SJCRH30 (cell line): ENCODE measurements around a stretch of chr17.

- RAMPAGE, long total RNA = no peak
Observed at GRCh38 chr17:7868139-7868438, 10.3 kb downstream of the CYB5D1 start.

- RAMPAGE, long total RNA = no peak
Observed at GRCh38 chr17:7887084-7887992, 1.3 kb upstream of the CHD3 start.

DNA sequence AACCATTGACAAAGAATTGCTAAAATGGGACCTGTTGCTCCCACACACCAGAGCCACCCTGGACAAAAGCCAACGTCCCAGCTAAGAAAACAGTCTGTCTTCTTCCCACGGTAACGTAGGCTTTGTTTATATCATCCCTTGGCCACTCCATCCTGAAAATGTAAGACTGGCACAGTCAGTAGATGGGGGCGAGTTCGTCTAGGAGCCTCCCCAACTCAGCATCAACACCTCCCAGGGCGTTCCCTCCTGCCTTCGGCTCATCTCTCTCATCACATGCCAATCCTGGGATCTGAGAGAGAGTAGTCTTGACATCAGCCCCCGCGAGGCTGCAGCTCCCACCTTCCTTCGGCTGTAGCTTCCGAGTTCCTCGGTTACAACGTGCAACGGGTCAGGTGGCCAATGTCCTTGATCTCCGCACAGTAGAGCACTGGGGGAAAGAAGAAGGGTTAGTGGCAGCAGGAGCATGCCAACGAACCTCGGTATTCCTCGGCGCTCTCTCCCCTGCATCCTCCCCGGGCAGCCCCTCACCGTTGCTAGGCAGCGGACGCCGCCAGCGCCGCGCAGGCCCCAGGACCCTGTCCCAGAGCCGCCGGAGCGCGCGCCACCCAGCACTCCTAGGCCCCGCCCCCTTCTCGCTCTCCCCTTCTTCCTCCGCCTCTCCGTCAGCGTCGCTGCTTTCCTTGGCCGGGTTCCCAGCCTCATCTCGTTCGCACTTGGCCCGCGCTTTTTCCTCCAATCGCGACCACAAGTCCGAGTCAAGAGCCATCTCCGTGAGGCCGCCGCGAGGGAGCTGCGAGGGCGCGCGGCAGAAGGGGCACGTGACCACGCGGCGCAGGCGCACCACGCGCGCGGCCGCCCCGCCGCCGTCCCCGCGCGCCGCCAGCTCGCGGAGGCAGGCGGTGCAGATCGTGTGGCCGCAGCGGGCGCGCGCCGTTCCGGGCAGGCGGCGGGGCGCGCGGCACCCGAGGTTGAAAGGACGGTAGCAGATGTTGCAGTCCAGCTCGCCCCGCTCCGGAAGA is 629 bp downstream of the RNF227 start:
- RAMPAGE, long total RNA = no peak

GRCh38 chr17:7997074-7997618 is 5.3 kb upstream of the GUCY2D start:
- RAMPAGE, long total RNA = no peak

GRCh38 chr17:8016999-8017266 is 14.5 kb downstream of the GUCY2D start:
- RAMPAGE, long total RNA = no peak

GRCh38 chr17:8039241-8039889 is 506 bp downstream of the ALOX15B start:
- RAMPAGE, long total RNA = no peak

GRCh38 chr17:8062321-8063137 is 23.7 kb downstream of the ALOX15B start:
- RAMPAGE, long total RNA = no peak

DNA sequence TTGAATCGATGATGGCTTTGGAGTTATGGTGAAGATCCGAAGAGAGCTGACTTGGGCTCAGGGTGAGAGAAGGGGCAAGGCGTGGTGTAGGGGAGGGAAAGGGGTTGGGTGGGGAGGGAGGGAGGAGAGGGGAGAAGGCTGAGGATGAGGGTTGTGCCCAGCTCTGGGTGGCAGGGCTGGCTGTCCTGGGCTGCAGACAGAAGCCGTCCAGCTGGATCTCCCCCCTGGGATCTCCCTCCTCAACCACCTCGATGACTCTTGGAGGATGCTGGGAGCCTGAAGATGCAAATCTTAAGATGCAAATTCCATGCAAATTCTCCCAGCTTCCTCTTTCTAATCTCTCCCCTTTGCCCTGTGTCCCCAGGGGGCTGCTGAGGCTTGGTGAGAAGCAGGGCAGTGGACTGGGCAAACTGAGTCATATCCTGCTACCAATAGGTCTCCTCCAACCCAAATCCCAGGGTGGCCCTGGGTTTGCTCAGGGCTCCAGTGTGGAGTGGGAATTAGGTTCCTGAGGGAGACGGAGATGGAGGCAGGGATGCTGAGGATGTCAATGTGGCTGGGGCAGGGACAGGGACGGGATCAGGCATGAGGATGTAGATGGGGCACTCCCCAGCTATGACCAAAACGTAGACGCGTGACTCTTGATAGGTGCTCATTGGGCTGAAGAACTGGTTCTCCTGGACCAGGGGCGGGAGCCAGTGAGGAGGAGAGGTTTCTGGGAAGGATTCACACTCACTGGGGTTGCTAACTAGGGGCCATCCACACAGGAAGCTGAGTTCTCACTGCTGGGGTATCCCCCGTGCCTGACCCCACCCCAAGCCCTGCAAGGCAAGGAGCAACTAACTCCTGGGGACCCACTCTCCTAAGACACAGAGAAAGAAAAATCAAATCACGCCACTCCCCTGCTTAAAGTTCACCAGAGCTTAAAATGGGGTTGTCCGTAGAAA is 3.6 kb upstream of the ALOX12B start:
- RAMPAGE, long total RNA = no peak

GRCh38 chr17:8105945-8106603 is 12.2 kb downstream of the ALOXE3 start:
- RAMPAGE, long total RNA = no peak

- RAMPAGE, long total RNA = no peak
Observed at GRCh38 chr17:8119483-8120059, 1.3 kb upstream of the ALOXE3 start.

DNA sequence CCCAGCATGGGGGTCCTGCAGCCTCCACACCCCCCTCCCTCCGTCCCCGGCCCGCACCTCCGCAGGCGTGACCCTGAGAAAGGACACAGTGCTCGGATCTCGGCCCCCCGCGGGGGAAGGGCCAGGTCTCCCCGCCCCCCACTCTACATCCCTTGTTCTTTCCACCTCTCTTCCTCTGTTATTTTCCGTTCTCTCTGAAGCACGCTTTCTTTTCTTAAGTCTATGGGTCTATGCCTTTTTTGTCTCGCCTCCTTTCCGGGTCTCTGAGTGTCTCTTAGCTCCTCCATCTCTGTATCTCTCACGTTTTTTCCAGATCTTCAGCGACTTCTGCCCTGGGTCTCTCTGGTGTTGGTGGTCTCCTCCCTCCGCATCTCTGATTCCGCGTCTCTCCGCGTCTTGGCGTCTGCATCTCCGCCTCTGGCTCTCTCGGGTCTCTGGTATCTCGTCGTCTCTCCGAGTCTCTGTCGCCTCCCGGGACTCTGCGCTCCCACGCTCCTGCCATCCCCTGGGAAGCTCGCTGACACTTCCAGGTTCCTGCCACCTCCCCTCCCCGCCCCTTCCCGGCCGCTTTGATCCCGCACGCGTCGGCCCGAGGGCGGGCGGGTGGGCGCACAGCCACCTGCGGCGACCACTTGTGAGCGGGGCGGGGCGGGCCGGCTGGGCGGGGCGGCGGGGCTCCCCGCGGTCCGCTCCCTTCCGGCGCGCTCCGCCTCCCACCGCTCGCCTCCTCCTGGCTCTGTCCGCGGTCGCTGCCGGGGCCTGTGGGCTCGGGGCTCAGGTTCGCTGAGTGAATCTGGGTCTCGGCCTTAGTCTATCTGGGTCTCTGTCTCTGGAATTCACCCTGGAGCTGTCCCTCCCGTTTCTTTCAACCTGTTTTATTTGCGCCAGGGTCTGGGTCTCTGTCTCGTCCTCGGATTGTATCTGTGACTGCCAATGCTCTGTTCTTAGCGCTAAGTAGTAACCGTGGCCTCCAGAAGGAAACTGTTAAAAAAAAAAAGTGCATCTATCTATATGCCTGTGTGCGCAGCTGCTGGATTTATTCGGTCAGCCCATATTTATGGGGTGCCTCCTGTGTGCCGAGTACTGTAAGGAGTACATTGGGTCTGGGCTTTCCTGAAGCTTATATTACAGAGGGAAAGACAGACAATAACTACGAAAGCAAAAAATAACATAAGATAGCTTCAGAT is 2.5 kb upstream of the HES7 start:
- RAMPAGE, long total RNA = no peak

GRCh38 chr17:8142846-8143257 is 9.4 kb downstream of the PER1 start:
- RAMPAGE, long total RNA = no peak

- RAMPAGE, long total RNA = no peak
Observed at GRCh38 chr17:8155920-8155994, 3.6 kb upstream of the PER1 start.

DNA sequence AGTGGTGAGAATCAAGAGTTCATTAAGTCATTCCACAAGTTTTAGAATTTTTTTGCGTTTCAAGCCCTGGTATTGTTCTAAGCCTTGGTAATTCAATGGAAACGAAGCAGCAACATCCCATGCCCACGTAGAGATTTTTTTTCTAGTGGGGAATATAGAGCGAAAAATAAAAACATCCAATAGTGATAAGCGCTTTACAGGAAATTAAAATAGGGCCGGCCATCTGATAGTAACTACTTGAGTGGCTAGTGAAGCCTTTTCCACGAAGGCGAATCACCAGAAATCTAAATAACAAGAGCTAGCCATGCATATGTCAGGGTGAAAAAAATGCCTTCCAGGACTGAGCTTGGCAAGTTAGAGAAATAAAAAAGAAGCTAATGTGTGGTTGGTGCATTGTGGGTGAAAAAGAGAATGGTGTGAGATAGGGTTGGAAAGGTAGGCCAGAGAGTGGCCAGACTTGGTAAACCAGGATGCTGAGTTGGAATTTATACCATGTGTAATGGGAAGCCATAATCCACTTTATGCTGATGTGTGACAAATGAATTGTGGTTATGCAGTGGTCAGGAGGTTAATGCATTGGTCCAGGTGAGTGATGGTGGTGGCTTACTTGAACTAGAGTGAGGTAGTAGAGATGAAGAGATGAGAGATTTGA is 812 bp downstream of the PFAS start:
- RAMPAGE, long total RNA = no peak

DNA sequence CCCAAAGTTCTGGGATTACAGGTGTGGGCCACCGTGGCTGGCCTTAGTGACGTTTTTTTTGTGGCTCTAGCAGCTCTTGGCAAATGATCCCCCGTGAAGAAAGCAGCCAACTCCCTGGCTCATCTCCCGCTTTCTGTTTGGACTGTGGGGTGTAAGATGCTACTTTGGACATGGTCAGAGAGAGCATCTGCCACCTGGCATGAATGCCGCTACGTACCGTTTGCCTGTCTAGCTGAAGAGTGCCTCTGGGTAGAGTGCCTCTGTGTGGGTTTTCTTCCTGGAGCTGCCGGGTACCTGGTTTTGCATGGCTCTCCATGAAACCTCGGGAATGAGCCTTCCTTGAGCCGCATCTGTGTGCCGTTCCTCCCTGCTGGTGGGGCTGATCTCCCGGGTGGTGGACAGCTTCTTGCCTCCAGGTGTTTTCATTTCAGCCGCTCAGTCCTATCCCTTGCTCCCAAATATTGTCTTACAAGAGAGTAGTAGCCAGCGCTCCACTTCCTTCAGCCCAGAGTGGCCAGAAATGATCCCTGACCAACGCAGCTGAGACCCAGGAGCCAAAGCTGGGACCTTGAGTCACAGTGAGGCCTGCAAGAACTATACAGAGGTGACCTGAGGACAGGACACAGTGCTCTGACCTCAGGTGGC is 34.4 kb downstream of the NDEL1 start:
- RAMPAGE, long total RNA = no peak

DNA sequence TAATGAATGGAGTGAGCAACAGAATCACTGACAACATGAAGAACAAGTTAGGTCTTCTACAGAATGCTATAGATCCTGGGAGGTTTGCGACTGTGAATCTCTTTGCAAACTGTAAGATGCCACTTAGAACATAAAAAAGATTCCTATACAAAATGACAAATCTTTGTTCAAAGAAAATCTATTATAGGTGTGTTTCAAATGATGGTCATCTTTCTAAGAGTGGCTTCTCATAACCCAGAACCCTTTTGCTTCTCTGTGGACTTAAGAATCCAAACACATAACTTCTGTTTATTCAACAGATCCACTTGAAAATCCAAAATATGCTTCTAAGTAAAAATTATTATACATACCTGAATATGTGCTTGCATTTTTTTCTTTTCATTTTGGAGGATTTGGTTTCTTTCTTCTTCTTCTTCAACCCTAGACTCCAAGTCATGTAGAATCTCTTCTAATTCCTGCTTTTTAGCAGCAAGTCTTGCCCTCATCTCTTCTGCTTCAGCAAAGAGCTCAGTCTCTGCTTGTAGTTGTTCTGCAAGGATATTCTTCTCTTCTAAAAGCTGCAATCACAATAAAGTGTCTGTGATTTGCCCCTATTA is 76.5 kb downstream of the NDEL1 start:
- RAMPAGE, long total RNA = no peak

DNA sequence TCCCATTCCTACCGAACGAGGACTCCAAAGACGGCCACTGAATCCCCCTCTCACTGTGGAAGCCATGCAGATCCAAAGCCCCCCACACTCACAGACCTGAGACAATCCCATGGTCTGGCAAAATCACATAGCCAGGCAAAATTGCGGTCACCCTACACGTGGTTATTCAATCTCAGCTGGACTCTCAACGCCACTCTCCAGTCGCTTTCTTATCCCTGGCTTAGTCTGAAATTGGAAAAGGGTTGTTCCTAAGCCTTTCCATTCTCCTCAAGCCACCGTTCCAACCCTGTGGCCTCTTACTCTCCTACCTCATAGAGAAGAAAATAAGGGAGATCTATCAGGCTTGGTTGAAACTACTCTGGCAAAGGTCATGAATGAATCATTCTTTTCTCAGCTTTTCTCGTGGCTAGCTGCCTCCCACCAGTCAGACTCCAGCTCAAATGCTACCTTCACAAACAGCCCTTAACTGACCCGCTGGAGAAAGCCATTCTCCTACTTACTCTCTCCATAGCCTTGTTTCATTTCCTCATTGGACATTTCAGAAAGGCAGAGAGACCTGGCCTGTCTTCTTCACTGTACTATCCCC is 9.1 kb downstream of the MYH10 start:
- RAMPAGE, long total RNA = no peak

DNA sequence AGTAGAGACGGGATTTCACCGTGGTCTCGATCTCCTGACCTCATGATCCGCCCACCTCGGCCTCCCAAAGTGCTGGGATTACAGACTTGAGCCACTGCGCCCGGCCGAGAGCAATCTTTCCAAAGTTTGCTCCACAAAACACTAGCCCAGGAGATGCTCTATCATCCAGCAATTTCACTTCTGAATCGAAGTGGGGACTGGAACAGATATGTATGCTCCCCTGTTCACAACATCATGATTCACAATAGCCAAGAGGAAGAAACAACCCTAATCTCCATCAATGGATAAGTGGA is 42.3 kb upstream of the MYH10 start:
- RAMPAGE, long total RNA = no peak

GRCh38 chr17:8888453-8889047 is 21.1 kb upstream of the PIK3R6 start:
- RAMPAGE, long total RNA = no peak

DNA sequence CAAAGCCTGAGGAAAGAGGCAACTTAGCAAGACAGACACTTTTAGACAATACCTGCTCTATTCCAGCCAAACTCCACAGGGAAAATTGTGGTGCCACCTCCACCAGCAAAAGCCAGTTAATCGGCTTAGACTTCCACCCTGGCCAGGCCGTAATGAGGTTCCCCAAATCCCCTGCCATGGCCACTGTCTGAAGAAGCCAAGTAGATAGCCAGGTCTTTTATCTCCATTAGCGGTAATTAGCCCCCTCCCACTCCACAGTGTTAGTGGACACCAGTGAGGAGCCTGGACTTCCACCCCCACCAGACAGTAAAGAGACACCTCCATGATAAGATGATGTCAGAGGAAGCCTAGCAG is 38.3 kb downstream of the PIK3R5 start:
- RAMPAGE, long total RNA = no peak